GM12892 (cell line): ENCODE results near the genes ZNF322, H2AC11 and H4C9.

DNA sequence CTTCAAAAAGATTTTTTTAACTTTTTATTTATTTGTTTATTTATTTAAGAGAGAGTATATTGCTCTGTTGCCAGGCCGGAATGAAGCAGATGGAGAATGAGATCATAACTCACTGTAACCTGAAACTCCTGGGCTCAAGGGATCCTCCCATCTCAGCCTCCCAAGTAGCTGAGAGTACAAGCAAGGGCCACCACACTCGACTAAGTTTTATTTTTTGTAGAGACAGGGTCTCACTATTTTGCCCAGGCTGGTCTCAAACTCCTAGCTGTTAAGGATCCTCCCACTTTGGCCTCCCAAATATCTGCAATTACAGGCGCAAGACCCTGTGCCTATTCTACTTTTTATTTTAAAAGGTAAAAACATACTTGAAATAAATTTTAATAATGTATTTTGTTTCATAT is 1.2 kb downstream of the BTN2A2 start:
- RRBS, result no CpG with 5 or more reads among the region's 3 CpGs

GRCh38 chr6:26413934-26414465 is 11.9 kb downstream of the BTN3A1 start:
- RRBS, result no CpG with 5 or more reads among the region's 5 CpGs

DNA sequence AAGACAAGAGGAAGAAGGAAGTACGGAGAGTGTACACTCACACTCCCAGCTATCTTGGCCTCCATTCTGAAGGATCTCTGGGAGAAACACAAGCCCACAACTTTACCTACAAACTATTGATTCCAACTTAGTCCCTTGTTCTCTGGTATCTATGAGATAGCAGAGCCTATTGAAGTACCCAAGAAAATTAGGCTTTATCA is 1.0 kb upstream of the BTN3A3 start:
- RRBS, result no CpG with 5 or more reads among the region's 1 CpG

DNA sequence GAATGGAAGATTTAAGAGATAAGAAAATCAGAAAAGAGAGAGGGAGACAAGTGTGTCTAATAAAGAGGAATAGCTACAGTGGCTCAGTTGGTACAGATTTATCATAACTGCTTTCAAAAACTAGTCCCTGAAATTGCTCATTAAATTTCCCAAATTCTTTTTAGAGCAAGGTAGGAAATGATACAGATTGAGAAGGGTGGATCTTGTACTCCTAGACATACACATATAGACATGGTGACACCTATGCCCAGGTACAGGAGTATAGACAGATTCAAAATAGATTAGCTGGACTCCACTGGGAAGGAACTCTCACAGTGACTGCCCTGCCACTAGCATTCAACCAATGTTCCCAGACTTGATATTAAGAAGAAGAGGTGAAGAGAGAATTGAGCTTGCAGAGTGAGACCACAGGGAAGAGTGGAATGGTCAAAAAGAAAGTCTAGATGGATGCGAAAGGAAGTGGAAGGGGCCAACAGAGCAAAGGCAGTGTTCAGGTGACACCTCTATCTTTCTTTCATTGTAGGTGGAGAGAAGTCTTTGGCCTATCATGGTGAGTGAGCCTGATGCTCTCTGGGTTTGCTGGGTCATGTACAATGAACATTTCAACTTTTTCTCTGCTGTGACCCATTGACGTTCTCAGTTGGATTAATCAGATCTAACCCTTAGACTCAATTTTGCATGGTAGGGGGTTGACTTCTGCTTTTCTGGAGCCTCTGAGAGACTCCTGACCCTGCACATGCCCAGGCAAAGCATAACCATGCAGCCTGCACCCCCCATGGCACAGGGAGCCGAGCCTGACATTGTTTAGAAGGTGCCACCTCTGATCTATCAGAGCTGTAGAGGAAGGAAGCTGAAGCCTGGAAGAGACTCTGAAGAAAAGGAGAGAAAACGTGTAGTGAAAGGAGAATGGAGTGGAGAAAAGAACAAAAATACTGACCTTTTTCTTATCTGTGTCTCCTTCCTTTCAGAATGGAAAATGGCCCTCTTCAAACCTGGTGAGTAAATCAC is 8.3 kb upstream of the BTN2A1 start:
- RRBS, result no CpG with 5 or more reads among the region's 4 CpGs

DNA sequence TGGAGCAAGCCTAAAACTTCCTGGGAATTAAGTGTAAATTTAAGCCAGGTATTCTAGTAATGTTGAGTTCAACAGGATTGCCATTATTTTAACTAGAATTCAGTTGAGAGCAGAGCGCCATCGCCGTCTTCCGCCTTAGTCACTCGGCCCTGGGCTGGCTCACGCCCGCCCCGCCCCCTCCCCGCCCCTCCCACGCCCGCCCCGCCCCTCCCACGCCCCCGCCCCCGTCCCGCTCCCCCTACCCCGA is 17.6 kb upstream of the HMGN4 start:
- RRBS, result no CpG with 5 or more reads among the region's 17 CpGs

GRCh38 chr6:26534838-26535173 is 3.4 kb upstream of the HMGN4 start:
- RRBS, result no CpG with 5 or more reads among the region's 4 CpGs

DNA sequence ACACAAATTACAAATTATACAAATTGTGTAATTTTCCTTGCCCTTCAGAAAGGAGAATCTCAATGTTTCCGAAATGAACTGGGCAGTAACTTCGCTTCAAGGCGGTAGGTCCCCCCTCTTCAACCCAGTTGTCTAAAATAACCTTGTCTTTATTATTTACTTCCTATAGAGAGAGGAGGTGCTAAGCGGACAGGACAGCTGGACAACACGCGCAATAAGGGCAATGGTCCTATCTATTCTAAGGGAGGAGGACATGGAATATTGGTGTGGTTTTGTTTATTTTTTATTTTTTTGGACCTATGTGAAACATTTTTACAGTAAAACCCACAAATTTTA is 2.4 kb upstream of the ABT1 start:
- RRBS, result no CpG with 5 or more reads among the region's 6 CpGs

DNA sequence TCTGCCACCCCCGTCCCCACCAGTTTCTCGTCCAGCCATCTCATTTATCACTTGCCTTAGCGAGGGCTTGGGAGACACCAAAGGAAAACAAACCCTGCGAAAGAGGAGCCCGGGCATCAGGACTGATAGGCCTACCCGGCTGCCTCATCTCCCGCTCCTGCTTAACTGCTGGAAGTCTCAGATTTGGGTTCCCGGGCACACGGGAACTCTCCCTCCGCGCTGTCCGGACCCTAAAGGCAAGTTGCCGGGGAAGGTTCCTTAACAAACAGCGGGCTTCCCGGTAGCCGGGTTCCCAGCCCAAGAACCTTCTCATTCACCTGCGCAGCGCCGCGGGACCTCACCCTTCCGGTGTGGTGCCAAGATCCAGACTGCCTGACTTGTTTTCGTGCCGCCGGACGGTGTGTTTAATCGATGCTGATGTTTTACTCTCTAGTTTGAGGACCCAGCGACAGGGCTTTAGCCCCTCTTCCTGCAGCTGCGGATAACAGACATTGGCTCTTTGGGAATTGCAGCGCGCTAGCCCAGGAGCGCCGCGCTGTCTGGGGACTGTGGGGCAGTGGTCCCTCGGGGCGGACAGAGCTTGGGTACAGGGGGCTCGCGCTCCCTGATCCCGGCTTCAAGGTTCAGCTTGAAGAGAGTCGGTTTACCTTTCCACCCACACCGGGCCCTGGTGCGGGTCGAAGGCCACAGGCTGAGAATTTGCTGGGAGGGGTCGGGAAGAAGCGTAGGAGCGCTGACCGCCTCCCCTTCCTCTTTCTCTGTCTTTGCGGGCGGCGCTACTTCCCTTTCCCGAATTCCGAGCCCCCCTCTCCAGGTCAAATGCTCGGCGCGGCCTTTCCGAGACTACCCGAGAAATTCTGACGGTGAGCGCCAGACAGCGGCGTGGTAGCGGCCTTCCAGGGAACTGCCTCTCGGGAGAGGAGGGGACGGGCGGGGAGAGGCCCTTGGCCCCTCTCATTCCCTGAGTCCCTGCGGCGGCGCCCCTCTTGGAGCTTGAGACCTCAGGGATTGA is 17.1 kb downstream of the ABT1 start:
- RRBS, result 40% methylated on average over 8 of the region's 67 CpGs

- RRBS, result 2% methylated on average over 13 of the region's 61 CpGs
Measured at GRCh38 chr6:26659133-26660463, at the start of gene ZNF322. ZNF322 (minus strand) TSS chr6:26659746.

DNA sequence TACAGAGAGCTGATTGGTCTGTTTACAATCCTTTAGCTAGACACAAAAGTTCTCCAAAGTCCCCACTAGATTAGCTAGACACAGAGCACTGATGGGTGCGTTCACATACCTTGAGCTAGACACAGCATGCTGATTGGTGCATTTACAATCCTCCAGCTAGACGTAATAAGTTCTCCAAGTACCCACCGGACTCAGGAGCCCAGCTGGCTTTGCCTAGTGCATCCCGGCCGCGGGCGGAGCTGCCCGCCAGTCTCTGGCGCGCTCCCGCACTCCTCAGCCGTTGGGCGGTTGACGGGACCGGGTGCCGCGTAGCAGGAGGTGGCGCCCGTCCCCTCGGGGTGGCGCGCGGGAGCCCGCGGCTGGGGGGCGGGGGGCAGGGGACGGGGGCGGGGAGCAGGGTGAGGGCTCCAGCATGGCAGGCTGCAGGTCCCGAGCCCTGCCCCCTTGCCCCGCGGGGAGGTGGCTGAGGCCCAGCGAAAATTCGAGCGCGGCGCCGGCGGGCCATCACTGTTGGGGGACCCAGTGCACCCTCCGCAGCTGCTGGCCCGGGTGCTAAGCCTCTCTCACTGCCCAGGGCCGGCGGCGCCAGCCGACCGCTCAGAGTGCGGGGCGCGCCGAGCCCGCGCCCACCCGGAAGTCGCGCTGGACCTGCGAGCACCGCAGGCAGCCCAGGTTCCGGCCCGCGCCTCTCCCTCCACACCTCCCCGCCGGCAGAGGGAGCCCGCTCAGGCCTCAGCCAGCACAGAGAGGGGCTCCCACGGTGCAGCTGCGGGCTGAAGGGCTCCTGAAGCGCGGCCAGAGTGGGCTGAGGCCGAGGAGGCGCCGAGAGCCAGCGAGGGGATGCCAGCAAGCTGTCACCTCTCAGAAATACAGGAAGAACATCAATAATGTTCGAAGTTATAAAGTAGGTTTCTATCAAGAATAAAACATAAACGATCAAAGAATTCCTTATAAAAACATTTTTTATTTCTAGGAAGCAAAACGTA is 176.0 kb downstream of the H2BC11 start:
- RRBS, result no CpG with 5 or more reads among the region's 73 CpGs

DNA sequence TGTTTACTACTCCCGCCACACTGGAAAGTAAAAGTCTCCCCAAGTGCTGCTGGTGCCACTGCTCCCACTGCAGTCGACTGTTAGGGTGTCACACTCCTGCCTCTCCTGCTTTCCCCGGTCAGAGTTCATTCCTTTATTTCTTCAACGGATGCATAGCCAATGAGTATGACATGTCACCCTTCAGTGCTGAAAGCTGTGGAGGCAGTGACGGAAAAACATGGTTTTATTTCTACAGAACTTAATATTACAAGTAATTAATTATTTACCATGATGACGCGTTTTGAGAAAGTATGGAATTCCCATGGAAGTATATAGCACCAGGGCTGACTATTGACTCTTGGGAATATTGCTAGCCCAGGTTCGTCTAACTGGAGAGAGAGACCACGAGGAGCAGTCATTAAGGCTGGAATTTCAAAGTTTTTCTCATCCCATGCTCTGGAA is 40.4 kb downstream of the H2BC11 start:
- RRBS, result no CpG with 5 or more reads among the region's 9 CpGs

GRCh38 chr6:27132942-27133715 is at the start of gene H2AC11:
H2AC11 (plus strand) TSS chr6:27133043.
- RRBS, result no CpG with 5 or more reads among the region's 49 CpGs

DNA sequence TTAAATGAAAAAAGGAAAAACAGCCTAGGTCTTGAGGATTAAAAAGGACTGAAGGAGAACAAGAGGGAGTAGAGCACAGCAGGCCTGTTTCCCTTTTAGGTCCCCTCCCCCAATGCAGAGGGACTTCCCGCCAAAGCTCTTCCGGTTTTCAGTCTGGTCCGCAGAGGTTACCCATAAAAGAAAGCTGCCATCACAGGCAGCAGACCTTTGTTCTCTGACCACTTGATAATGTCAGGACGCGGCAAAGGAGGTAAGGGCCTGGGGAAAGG is at the start of gene H4C9:
TSS of gene H4C9 (plus strand) at position 202 of the 269 bp plus-strand sequence.
- RRBS, result no CpG with 5 or more reads among the region's 5 CpGs

DNA sequence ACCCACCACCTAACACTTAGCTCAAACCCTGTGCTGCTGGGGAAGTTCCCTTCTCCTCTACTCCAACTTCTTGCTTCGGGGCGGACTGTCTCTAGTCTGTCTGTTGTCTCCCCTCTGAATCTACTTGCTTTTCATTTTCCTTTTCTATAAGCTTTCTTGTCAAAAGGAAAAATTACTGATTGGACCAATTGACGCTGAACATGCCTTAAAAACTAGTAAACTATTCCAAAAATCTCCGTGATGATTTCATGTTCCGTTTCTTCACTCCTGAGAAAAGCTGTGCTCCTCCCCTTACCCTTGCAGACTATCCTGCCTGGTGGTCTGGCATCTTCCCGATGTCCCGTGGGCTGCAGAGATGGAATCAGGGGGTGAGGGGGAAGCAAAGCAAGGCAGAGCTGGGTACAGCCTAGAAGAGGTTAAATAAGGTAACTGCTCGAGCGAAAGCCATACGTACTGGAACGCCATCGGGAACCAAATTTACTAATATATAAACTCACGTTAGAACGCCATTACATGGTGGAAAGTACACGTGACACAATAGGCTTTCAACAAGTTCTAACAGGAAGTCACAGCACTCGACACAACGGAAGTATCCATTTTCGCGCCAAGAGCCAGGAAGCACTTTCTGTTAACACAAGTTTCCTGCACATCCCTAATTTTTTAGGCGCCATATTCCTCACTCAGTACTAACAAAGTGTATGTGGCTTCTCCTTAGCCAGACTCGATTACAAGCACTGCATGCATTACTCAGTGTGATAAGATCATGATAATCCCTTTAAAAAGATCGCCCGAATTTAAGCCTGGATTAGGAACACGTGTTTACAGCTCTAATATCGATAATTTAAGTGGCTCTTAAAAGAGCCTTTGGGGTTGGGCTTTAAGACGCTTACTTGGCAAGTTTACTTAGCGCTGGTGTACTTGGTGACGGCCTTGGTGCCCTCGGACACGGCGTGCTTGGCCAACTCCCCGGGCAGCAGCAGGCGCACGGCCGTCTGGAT is 837 bp downstream of the H2BC12 start:
- RRBS, result no CpG with 5 or more reads among the region's 35 CpGs

GRCh38 chr6:27238394-27239305 is 8.9 kb upstream of the PRSS16 start:
- RRBS, result no CpG with 5 or more reads among the region's 34 CpGs

DNA sequence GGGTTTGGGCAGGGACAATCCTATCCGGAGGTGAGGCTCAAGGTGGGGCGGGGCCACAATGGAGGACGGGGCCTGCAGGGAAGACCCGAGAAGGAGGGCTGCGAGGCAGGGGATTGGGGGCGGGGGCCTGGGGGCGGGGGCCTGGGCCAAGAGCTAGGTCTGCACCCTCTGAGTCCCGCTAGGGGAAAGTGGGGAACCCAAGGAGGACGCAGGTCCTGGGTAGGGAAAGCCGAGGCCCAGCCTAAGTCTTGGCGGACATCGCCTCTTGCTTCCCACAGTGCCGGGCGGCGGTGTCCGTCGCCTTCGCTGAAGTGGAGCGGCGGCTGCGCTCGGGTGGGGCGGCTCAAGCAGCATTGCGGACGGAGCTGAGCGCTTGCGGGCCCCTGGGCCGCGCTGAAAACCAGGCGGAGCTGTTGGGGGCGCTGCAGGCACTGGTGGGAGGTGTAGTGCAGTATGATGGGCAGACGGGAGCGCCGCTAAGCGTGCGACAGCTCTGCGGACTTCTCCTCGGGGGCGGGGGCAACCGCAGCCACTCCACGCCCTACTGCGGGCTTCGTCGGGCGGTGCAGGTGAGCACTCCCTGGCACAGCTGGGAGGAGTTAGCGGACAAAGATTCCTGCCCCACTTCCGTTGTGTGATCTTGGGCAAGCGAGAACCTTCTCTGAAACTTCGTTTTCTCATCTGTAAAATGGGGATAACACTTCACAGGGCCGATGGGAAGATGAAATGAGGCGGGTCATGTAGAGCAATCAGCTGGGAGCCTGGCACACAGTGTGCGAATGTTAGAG is 4.2 kb downstream of the PRSS16 start:
- RRBS, result no CpG with 5 or more reads among the region's 52 CpGs

GRCh38 chr6:27289874-27291067 is 21.8 kb downstream of the POM121L2 start:
- RRBS, result no CpG with 5 or more reads among the region's 31 CpGs

GRCh38 chr6:27422879-27423375 is 34.4 kb downstream of the ZNF391 start:
- RRBS, result no CpG with 5 or more reads among the region's 26 CpGs

- RRBS, result no CpG with 5 or more reads among the region's 14 CpGs
Measured at GRCh38 chr6:27561887-27562330, 89.0 kb upstream of the ZNF184 start.

DNA sequence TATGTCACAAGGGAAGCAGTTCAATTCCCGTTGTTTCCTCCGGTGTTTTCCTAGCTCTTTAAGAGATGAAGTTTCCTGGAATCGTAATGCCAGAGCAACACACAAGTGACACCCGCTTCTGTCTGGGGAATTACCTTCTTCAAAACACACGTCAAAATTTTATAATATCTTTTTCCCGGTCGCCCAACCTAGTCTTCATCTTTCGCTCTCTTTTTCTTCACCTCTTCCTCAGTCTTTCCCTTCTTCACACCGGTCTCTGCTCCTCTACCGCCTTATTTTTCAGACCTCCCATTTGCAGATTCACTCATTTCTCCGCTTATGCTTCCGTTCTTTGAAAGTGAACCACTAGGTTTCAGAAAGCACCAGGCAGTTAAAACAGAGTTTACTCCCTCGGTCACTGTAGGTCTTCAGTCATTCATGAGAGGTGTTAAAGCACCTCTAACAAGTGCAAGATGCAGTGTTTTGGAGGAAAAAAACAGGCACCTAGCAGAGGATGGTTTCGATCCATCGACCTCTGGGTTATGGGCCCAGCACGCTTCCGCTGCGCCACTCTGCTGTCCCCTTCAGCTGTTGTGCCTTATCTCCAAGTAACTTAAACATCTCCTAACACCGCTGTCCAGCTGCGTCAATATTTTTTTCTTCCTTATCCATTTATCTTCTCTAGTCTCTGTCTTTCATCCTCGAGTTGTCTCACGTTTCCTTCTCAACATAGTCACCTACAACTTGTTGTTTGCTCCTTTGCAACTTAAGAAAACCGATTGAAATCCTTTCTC is 119.6 kb upstream of the ZNF184 start:
- RRBS, result no CpG with 5 or more reads among the region's 23 CpGs